Endothelial cell of umbilical vein (primary cell): ENCODE measurements around the gene RPS27L.

DNA sequence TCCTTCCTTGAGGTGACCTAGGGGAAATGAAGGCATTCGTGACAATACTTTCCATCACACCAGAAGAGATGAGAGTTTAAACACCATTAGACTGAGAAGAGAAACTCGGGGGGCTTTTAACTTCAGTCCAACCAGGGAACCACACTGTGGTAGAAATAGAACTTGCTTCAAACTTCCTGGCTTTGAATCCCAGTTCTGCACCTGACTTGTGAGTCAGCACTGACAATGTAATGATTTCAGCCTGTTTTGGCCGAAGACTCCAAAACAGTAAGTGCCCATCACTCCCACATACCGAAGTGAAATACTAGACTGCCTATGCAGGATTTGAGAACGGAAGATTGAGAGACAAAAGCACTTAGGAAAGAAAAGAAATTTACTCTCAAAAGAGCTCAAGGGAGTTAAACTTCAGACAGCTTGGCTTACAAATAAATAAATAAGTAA is 27.0 kb downstream of the C2CD4B start:
- PRO-cap, result bidirectional peak, plus-strand start at position 307 of the sequence, minus-strand start at position 146 of the sequence
CAGE:
- cytosol, long polyA minus RNA, result no peak
- cytosol, long polyA plus RNA, result no peak
- long polyA plus RNA, result no peak
- nucleus, long polyA minus RNA, result start-site peak on the minus strand centred at position 128 of the sequence, 83 bp wide, 27 reads; start-site peak on the plus strand centred at position 308 of the sequence, 138 bp wide, 40 reads
- nucleus, long polyA plus RNA, result no peak

DNA sequence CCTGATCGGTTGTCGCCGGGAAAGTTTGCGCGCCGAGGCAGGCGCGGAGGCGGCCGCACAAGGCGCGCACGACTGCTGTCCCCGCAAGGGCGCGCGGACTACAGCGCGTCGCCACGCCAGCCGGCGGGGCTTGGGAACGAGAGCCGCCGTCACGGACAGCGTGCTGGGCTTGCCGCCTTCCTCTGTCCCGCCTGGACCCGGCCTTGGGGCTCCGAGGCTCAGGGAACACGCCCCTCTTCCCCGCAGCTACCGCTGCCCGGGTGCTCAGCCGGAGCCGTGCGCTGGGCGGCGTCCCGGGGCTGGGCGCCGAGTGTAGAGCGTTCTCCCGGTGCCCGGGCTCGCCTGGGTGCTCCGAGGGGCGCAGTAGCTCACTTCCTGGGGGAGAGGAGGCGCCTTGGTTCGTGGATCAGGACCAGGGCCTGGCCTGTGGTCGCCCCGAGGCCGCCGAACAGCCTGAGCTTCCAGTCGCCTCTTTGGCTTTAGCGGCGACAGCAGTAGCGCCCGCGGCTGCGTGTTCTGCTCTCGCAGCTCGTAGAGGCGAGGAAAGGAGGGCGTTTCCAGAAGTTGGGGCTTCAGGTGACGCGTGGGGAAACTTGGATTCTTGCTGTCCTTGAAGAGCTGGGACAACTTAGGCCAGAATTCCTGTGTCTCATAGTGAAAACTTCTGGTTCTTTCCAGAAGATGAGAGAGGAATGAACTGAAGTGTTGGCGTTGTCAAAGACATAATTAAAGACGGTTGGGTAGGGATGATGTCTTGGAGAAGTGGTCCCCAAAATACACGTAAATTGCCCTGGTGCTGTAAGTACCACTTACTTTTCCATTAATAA is 1.5 kb downstream of the TLN2 start:
- PRO-cap, result no peak
CAGE:
- cytosol, long polyA minus RNA, result no peak
- cytosol, long polyA plus RNA, result no peak
- long polyA plus RNA, result no peak
- nucleus, long polyA minus RNA, result no peak
- nucleus, long polyA plus RNA, result no peak

DNA sequence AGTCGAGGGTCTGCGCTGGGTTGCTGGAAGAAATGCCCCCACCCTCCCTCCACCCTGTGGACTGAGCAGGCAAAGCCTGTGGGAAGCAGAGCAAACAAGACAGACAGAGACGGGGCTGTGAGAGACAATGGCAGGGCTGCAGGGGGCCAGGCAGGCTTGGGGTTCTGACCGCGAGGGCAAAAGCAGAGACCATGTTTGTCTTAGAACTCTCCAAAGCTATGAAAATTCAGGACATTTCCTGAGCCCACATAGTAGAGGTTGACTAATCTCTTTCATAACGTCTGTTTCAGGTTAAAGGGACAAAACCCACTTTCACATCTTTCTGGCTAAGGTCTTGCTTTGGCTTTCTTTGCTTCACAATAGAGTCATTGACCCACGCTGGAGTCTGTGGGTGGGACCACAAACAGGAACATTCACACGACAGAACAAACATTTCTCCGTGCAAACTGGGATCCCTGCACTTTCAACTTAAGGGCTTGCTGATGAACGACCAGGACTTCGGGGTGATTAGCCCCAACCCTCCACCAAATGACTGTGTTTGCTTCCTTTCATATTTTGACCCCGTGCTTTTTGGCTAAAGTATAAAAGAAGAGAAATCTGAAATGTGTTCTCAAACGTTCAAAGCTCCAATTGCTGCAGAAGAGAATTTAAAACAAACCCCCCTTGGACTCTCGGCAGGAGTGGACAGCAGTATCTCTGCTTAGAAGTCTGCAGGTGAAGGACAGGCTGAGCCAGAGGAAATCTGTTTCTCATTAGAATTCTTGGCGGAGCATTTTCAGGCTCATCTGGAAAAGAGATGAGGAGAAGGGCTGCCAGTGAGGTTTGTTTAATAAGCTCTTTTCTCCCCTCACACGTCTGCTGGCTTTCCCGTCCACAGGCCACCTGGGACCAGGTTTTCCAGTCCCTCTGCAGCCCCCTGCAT is 155.8 kb upstream of the TPM1 start:
- PRO-cap, result no peak
CAGE:
- cytosol, long polyA minus RNA, result no peak
- cytosol, long polyA plus RNA, result no peak
- long polyA plus RNA, result no peak
- nucleus, long polyA minus RNA, result no peak
- nucleus, long polyA plus RNA, result no peak

DNA sequence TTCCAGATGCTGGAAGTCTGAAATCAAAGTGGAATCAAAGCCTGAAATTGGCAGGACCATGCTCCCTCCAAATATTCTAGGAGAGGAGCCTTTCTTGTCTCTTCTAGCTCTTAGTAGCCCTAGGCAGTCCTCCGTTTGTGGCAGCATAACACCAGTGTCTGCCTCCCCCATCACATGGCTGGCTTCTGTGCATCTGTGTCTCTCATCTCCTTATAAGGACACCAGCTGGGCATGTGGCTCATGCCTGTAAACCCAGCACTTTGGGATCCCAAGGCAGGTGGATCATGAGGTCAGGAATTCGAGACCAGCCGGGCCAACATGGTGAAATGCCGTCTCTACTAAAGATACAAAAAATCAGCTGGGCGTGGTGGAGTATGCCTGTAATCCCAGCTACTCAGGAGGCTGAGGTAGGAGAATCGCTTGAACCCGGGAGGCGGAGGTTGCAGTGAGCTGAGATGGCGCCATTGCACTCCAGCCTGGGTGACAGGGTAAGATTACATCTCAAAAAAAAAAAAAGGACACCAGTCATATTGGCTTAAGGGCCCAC is 148.2 kb upstream of the TPM1 start:
- PRO-cap, result no peak
CAGE:
- cytosol, long polyA minus RNA, result no peak
- cytosol, long polyA plus RNA, result no peak
- long polyA plus RNA, result no peak
- nucleus, long polyA minus RNA, result no peak
- nucleus, long polyA plus RNA, result no peak

- PRO-cap, result no peak
CAGE:
- cytosol, long polyA minus RNA, result no peak
- cytosol, long polyA plus RNA, result no peak
- long polyA plus RNA, result no peak
- nucleus, long polyA minus RNA, result no peak
- nucleus, long polyA plus RNA, result no peak
Observed at GRCh38 chr15:62940509-62941416, 101.8 kb upstream of the TPM1 start.

GRCh38 chr15:63019438-63020110 is 23.0 kb upstream of the TPM1 start:
- PRO-cap, result no peak
CAGE:
- cytosol, long polyA minus RNA, result no peak
- cytosol, long polyA plus RNA, result no peak
- long polyA plus RNA, result no peak
- nucleus, long polyA minus RNA, result no peak
- nucleus, long polyA plus RNA, result no peak

GRCh38 chr15:63029897-63030669 is 12.5 kb upstream of the TPM1 start:
- PRO-cap, result no peak
CAGE:
- cytosol, long polyA minus RNA, result no peak
- cytosol, long polyA plus RNA, result no peak
- long polyA plus RNA, result no peak
- nucleus, long polyA minus RNA, result no peak
- nucleus, long polyA plus RNA, result no peak

DNA sequence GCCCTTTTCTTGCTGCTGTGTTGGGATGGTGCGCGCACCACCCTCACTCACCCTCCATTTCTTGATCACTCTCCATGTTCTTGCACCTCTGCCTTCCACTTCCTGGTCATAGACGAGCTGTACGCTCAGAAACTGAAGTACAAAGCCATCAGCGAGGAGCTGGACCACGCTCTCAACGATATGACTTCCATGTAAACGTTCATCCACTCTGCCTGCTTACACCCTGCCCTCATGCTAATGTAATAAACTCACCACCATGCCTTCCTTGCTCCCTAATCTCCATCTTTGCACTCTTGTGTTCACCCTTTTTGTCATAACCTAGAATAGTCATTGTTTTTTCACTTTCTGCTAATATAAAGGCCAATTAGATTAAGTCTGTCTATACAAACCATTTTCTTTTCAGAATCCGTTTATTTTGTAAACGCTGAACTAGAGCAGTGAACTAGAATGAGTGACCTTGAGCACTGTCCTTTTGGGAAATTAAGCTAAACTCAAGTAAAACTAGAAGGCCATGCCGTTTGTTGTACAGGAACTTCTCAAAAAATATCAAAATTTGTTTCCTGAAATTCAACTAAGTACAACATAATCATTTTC is 21.5 kb downstream of the TPM1 start:
- PRO-cap, result no peak
CAGE:
- cytosol, long polyA minus RNA, result no peak
- cytosol, long polyA plus RNA, result no peak
- long polyA plus RNA, result no peak
- nucleus, long polyA minus RNA, result start-site peak on the minus strand centred at position 315 of the sequence, 58 bp wide, 23 reads
- nucleus, long polyA plus RNA, result no peak

DNA sequence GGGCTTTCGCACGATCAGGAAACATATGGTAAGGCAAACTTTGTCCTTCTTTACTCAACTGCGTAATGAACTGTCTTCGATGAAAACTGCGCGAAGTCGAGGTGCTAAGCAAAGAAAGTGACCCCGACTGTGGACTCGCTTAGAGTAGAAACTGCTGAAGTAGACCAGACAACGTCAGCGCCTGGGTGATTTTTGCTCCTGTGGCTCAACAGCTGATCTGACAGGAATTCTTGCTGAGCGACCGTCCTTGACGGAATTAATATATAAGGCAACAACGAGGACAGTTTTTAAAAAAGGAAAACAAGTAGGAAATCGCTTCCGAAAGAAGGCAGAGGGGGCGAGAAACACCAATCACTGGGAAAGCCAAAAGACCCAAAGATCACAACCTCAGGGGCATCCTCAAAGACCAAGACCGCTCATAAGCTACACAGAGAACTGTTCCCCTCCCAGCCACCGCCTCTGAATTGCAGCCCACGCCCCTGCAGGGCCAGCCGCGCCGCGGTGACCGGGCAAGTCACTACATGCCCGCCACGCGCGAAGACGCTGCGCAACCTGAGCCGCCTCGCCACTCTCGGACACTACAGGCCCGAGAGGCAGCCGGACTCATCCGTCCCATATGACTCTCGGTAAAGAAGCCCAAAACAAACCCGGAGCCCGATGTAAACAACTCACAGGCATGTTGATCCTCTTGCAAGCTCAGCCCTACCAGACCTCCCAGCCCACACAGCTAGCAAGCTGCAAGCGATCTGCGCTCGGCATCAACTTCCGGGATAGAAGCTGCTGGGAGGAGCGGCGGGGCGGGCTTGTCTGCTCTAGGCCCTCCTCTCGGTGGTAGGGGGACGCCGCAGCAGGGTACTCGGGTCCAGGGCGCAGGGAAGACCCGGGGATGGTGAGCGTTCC is at the start of gene RPS27L:
Gene RPS27L (minus strand): TSS at position 750 of the 900 bp plus-strand sequence.
- PRO-cap, result bidirectional peak, plus-strand start at position 517 of the sequence, minus-strand start at position 461 of the sequence; bidirectional peak, plus-strand start at position 850 of the sequence, minus-strand start at position 725 of the sequence
CAGE:
- cytosol, long polyA minus RNA, result start-site peak on the minus strand centred at position 725 of the sequence, 57 bp wide, 1,483 reads
- cytosol, long polyA plus RNA, result start-site peak on the minus strand centred at position 740 of the sequence, 87 bp wide, 6,990 and 11,972 reads in 2 replicates
- long polyA plus RNA, result start-site peak on the minus strand centred at position 732 of the sequence, 72 bp wide, 6,268 and 7,708 reads in 2 replicates
- nucleus, long polyA minus RNA, result start-site peak on the minus strand centred at position 721 of the sequence, 47 bp wide, 275 reads; start-site peak on the plus strand centred at position 828 of the sequence, 45 bp wide, 21 reads
- nucleus, long polyA plus RNA, result start-site peak on the minus strand centred at position 740 of the sequence, 87 bp wide, 2,727 and 2,624 reads in 2 replicates

GRCh38 chr15:63157628-63157919 is 297 bp upstream of the RPS27L start:
- PRO-cap, result no peak
CAGE:
- cytosol, long polyA minus RNA, result no peak
- cytosol, long polyA plus RNA, result no peak
- long polyA plus RNA, result no peak
- nucleus, long polyA minus RNA, result start-site peak on the minus strand at chr15:63157691-63157781, 22 reads
- nucleus, long polyA plus RNA, result no peak

DNA sequence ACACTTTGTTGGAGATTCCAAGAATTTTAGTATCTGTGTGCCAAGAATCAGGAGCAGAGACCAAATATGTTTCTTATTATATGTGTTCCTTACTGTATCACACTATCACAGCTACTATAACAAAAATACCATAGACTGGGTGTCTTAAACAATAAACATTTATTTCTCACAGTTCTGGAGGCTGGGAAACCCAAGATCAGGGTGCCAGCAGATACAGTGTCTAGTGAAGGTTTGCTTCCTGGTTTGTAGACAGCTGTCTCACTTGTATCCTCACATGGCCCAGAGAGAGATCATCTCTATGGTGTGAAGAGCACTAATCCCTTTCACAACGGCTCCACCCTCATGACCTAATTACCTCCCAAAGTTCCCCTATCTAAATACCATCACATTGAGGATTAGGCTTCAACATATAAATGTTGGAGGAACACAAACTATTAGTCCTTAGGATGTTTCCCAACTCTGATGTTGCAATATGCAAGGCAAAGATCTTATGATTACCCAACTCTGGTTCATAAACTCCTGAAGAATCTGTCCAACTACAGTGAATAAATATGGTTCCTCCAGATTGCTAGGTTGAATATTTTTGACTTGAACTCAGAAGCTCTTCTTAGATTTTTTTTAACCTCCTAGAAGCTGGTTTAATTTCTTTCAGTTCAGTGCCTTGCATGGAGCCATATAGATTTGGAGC is 30.4 kb upstream of the APH1B start:
- PRO-cap, result no peak
CAGE:
- cytosol, long polyA minus RNA, result no peak
- cytosol, long polyA plus RNA, result no peak
- long polyA plus RNA, result no peak
- nucleus, long polyA minus RNA, result no peak
- nucleus, long polyA plus RNA, result no peak

DNA sequence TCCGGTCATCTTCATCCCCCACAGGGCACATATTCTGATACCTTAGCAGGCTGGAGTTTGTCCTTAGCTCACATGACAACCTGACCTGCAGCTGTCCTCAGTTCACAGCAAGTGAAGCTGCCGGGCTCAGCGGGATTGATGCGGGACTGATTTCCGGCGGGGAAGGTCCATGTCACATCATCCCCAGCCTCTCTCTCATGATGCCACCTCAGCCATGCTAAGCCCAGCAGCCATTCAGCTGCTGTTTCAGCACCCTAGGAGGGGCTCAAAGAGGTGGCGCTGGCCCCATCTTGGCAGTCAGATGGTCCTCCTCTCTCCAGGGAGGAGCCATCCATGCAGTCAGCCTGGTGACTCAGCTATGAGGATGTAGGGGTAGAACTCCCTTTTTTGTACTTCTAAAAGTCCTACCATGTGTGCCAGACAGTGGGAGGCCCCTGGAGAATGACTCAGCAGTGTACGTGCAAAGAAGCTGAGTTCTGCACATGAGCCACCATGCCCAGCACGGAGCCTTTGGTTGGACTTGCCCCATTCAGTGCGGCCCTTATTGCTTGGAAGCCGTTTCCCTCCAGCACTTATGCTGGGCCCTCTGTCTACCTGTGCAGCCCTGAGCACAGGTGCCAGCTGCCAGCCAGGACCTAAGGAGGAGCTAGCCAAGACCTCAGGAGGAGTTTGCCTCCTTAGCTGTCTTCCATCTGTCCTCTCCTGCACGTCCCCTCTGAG is 9.4 kb downstream of the CA12 start:
- PRO-cap, result unidirectional peak, minus-strand start at position 360 of the sequence
CAGE:
- cytosol, long polyA minus RNA, result no peak
- cytosol, long polyA plus RNA, result no peak
- long polyA plus RNA, result no peak
- nucleus, long polyA minus RNA, result no peak
- nucleus, long polyA plus RNA, result no peak

GRCh38 chr15:63375048-63375555 is 6.5 kb downstream of the CA12 start:
- PRO-cap, result no peak
CAGE:
- cytosol, long polyA minus RNA, result no peak
- cytosol, long polyA plus RNA, result no peak
- long polyA plus RNA, result no peak
- nucleus, long polyA minus RNA, result no peak
- nucleus, long polyA plus RNA, result no peak

DNA sequence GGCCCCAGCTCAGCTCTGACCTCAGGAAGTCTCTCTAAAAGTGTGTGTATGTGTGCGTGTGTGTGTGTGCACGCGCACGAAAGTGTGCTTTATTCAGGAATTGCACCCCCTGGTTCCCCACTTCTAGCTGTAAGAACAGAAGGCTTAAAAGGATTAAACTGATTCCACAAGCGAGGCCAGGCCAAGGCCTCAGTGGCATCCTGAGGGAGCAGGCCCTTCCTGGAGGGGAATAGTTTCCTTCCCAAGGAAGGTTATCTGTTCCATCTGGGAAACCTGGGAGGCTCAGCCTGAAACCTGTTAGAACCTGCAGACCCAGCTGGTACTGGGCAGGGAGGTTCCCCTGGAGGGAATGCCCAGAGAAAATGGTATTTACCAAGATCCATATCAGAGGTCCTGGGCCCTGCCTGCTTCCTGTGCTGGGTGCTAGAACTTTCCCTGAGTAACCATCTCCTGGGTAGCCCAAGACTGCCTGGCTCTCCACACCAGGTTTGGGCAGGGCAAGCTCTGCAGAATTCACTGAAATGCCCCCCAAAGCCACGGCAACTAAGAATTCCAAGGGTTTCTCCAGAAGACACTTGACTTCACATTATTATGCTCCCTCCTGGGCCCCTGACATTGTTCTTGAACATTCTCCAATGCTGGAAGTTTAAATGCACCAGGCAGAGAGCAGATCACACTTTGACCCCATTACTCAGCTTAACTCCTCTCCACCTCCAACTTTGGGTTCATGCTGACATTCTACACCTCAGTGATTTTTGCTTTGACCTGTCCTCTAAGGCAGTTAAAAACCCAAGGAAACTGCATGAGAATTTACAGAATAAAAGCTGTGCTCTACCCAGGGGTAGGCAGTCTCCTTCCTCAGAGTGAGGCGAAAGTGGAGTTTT is 2.1 kb downstream of the CA12 start:
- PRO-cap, result no peak
CAGE:
- cytosol, long polyA minus RNA, result no peak
- cytosol, long polyA plus RNA, result no peak
- long polyA plus RNA, result no peak
- nucleus, long polyA minus RNA, result no peak
- nucleus, long polyA plus RNA, result no peak

GRCh38 chr15:63380796-63381027 is 934 bp downstream of the CA12 start:
- PRO-cap, result no peak
CAGE:
- cytosol, long polyA minus RNA, result no peak
- cytosol, long polyA plus RNA, result no peak
- long polyA plus RNA, result no peak
- nucleus, long polyA minus RNA, result no peak
- nucleus, long polyA plus RNA, result no peak

DNA sequence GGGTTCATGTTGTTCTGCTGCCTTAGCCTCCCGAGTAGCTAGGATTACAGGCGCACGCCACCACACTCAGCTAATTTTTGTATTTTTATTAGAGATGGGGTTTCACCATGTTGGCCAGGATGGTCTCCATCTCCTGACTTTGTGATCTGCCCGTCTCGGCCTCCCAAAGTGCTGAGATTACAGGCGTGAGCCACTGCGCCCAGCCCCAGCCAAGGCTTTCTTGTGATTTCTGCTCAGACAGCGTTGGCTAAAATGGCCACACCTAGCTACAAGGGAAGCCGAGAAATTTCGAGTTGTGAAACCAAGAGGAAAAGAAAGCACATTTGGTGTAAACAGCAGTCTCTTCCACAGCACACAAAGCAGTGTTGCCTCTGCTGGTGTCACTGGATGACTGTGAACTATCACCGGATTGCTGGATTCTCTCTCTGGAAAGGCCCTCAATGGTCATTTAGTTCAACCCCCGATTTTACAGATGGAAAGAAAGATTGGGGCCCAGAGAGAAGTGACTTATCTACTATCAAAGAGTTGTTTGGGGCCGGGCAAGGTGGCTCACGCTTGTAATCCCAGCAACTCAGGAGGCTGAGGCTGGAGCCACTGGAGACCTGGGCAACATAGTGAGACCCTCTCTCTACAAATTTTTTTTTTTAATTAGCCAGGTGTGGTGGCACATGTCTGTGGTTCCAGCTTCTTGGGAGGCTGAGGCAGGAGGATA is 5.5 kb upstream of the USP3 start:
- PRO-cap, result no peak
CAGE:
- cytosol, long polyA minus RNA, result no peak
- cytosol, long polyA plus RNA, result no peak
- long polyA plus RNA, result no peak
- nucleus, long polyA minus RNA, result no peak
- nucleus, long polyA plus RNA, result no peak

GRCh38 chr15:63500664-63501224 is 3.6 kb upstream of the USP3 start:
- PRO-cap, result no peak
CAGE:
- cytosol, long polyA minus RNA, result no peak
- cytosol, long polyA plus RNA, result no peak
- long polyA plus RNA, result no peak
- nucleus, long polyA minus RNA, result no peak
- nucleus, long polyA plus RNA, result no peak

GRCh38 chr15:63502858-63503662 is 1.3 kb upstream of the USP3 start:
- PRO-cap, result bidirectional peak, plus-strand start at chr15:63503531, minus-strand start at chr15:63503314
CAGE:
- cytosol, long polyA minus RNA, result no peak
- cytosol, long polyA plus RNA, result no peak
- long polyA plus RNA, result no peak
- nucleus, long polyA minus RNA, result no peak
- nucleus, long polyA plus RNA, result no peak

DNA sequence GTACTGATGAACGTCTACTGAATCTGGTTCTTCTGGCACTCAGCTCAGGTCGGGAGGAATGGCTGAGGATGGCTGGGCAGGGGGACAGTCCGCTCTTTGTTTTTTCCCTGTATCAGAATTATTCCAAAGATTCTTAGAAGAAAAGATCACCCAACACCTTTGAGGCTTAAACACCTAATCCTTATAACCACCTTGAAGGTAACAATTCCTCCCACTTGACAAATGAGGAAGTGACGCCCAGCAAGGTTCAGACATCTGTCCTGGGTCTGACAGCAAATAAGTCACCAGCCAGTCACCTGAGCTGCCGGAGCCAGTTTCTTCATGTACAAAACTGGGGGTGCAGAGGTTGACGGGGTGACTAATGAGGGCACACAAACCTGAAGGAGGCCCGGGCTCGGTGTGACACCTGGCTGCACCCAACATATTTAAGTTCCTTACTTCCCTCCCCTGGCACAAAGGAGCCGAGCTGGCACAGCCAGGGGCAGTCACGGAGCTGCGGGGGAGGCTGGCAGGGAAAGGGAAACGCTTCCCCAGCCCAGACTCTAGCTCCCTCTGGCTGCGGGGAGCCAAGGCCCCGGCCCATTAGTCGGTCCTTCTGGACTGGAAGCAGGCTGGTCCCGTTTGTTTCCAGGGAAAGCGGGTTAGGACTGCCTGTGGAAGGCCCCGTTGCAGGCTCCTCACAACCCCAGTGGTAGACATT is 2.2 kb downstream of the FBXL22 start:
- PRO-cap, result unidirectional peak, plus-strand start at position 585 of the sequence
CAGE:
- cytosol, long polyA minus RNA, result no peak
- cytosol, long polyA plus RNA, result no peak
- long polyA plus RNA, result no peak
- nucleus, long polyA minus RNA, result no peak
- nucleus, long polyA plus RNA, result no peak

- PRO-cap, result no peak
CAGE:
- cytosol, long polyA minus RNA, result no peak
- cytosol, long polyA plus RNA, result no peak
- long polyA plus RNA, result no peak
- nucleus, long polyA minus RNA, result no peak
- nucleus, long polyA plus RNA, result no peak
Observed at GRCh38 chr15:63599897-63600641, 2.9 kb downstream of the FBXL22 start.